Myometrial cell (primary cell): ENCODE measurements around a stretch of chr1.

- RAMPAGE, long total RNA = no peak
Measured at GRCh38 chr1:220818733-220819078, 32.0 kb downstream of the MTARC1 start.

DNA sequence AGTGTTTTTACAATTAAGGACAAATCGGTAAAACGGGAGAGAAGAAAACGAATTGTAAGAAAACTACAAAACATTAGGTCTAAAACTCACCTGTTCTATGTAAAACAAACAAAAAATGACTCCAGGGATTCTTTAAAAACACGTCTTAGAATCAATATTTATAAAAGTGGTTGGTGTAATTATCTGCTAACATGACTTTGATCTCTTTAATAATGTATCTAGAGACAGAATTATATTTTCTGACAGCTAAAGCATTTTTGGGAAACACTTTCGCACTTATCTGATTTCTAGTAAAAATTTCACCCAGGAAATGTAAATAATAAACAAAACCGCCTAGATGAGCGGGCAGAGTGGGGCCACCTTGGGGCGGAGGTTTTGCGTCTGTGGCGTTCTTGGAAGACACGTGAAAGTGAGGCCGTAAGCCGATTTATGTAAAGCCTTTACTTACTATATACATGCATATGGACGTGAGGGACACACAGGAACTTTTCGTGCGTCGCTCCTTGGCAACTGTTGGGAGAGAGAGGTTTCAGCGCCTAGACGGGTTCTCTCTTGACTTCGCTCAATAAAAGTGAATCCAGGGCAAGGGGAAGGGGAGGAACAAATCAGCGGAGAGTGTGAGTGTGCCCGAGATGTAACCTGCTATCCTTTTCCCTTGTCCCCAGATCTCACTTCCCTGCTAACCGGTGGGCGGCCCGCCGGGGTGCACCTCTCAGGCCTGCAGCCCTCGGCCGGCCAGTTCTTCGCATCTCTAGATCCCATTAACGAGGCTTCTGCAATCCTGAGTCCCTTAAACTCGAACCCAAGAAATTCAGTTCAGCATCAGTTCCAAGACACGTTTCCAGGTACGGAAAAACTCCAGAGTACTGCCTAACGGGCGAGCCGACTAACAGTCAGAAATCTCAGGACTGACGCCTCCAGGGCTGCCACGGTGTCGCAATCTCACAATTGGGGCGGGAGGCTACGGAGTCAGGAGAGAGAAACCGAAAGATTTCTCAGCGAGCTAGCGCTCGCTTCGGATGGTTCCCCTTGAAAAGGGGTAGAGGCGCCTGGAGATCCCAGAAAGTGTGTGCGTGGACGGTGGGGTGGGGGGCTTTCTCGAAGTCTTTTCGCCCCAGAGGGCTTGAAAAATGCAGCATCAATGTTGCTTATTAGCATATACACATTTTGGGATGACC lies 1.7 kb downstream of the HLX start:
- RAMPAGE, long total RNA = start-site peak on the plus strand centred at position 993 of the sequence, 30 bp wide, 10 and 12 reads in 2 replicates

DNA sequence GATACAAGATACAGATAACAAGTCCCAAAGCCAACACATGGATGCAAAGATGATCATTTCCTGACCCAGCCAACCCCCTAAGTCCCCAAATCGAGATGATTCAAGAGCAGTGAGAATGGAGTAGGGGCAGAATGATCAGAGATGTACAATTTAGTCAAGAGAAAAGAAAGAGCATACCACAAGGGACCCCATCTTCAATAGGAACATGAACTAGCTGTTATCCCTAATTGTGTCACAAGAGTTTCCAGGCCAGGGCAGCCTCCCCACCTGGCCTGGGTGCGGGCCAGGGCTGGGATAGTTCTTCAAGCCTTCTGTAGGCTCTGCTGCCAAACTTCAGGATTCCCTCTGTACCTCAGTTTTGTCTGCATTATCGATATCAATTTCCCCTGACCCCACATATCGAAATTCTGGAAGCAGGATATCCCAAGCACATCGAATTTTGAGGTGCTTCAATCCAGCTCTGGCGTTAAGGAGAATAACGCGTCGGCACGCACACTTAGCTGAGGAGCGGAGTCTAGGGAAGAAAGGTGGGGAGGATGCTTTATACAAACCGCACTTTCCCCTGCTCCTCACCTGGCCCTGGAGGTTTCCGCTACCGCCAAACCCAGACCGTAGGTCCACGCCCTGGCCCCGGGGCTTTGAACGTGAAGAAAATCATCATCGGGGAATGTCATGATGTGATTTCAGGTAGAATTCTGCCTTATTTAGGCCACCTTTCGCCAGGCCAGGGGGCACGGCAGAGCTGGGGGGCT lies 7.3 kb downstream of the HLX start:
- RAMPAGE, long total RNA = no peak

GRCh38 chr1:221068910-221069708 lies 189.9 kb downstream of the HLX start:
- RAMPAGE, long total RNA = no peak

GRCh38 chr1:221548945-221549517 lies 192.9 kb downstream of the DUSP10 start:
- RAMPAGE, long total RNA = no peak

- RAMPAGE, long total RNA = no peak
Measured at GRCh38 chr1:221740340-221740980, 1.4 kb downstream of the DUSP10 start.

DNA sequence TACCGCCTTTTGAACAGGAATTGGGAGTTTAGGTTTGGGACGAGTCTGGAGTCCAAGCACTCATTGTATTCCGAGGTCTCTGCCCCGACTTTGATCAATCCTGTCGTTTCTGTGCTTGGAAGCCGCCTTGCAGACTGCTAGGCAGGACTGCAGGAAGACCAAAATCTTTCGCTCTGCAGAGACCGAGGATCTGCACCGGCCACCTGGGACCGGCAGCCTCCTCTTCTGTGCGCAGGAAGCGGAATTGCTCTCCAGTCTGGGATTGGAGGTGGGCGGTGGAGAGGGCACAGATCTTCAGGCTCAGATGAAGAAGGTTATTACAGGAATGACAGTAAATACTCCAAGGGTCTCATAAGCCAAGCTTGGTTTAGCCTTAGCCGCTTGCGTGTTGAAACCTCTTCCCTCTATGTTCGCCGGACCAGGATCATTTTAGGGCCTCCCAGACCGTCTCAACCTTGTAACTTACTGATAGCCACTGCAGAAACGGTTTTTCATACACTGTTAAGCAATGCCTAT lies 995 bp downstream of the MIA3 start:
- RAMPAGE, long total RNA = no peak

DNA sequence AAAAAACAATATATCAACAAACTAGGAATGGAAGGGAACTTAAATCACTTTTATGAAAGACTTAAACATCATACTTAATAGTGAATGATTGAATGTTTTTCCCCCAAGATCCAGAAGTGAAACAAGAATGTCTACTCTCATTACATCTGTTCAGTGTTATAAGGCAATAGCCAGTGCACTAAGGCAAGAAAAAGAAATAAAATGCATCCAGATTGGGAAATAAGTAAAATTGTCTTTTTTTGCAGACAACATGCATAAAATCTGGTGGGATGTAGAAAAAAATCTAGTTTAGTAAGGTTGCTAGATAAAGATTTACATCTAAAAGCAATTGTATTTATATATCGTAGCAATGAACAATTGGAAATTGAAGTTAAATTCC lies 21.8 kb downstream of the MIA3 start:
- RAMPAGE, long total RNA = no peak

- RAMPAGE, long total RNA = no peak
Measured at GRCh38 chr1:222687447-222687876, 24.8 kb downstream of the AIDA start.

- RAMPAGE, long total RNA = no peak
Measured at GRCh38 chr1:222995261-222995984, 147.6 kb downstream of the TLR5 start.

DNA sequence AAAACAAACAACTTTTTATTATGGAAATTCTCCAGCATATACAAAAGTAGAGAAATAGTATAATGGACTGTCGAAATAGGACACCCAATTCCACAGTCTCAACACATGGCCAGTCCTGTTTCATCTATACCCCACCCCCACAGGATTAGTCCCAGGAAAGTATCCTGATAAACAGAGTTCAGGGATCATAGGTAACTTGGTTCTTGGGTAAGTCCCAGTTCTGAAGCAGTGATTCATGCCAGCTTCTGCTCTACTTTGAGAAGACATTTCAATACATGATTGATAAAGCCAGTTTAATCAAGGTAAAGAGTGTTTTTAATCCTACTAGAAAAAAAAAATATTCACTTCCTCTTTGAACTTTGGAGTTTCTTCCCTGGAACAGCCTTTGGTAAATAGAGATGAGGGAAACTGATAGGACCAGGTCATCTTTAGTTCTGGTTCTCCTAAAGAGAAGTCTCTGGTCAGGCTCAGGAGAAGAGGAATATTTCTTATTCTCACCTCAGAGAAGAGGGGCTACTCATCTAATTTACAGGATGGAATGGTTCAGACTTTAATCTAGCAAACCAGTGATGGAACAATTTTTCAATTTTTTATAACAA lies 142.4 kb downstream of the TLR5 start:
- RAMPAGE, long total RNA = no peak

GRCh38 chr1:223029533-223030309 lies 113.3 kb downstream of the TLR5 start:
- RAMPAGE, long total RNA = no peak

GRCh38 chr1:223288730-223289261 lies 75.2 kb downstream of the SUSD4 start:
- RAMPAGE, long total RNA = no peak

DNA sequence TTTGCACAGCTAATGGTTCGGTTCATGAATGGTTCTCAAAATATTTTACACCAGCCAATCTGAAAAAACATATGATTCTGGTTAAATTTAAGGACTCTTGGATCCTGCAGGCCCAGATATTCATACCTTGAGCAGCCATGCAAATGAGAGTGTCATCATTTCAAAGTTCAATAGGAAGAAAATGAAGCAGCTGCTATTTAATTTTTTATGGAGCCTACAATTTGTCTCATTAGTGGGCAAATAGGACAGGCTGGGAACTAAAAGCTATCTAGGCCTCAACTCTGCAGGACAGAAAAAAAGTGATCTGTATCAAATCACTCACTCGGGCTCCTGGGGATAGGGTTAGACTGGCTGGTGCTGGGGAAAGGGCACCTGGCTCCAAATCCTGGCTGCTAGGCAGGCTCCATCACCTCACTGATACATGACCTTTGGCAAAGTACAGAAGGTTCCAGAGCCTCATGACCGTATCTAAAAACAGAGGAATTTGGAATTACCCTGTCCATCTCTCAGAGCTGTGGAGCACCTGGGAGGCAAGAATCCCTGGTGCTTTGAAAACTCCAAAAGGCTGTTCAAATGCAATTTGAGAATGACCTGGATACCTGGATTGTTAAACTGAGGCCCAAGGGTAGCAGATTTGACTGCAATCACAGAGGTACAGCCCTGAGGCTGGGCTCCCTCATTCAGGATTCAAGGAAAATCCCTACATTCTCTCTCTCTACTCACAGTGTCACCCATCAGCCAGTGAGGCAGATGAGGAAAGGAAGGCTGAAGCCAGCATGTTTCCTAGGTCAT lies 51.7 kb downstream of the SUSD4 start:
- RAMPAGE, long total RNA = no peak

- RAMPAGE, long total RNA = no peak
Measured at GRCh38 chr1:223362877-223363874, 800 bp downstream of the SUSD4 start.

GRCh38 chr1:223400788-223401714 lies 7.8 kb downstream of the CCDC185 start:
- RAMPAGE, long total RNA = no peak

DNA sequence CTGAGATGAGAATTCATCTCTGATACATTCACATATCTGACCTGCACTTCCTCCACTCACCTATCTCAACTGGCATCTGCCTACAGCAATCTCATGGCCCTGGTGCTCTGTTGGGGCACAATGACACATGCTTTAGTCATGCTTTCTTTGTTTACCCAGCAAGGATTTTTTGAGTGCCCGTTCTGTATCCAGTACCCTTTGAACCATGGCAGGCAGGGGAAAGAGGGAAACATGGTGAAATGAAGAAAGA lies 10.3 kb downstream of the CAPN8 start:
- RAMPAGE, long total RNA = no peak

- RAMPAGE, long total RNA = no peak
Measured at GRCh38 chr1:223732882-223733721, 20.8 kb downstream of the CAPN2 start.

GRCh38 chr1:223834686-223835471 lies 10.9 kb downstream of the TP53BP2 start:
- RAMPAGE, long total RNA = no peak

DNA sequence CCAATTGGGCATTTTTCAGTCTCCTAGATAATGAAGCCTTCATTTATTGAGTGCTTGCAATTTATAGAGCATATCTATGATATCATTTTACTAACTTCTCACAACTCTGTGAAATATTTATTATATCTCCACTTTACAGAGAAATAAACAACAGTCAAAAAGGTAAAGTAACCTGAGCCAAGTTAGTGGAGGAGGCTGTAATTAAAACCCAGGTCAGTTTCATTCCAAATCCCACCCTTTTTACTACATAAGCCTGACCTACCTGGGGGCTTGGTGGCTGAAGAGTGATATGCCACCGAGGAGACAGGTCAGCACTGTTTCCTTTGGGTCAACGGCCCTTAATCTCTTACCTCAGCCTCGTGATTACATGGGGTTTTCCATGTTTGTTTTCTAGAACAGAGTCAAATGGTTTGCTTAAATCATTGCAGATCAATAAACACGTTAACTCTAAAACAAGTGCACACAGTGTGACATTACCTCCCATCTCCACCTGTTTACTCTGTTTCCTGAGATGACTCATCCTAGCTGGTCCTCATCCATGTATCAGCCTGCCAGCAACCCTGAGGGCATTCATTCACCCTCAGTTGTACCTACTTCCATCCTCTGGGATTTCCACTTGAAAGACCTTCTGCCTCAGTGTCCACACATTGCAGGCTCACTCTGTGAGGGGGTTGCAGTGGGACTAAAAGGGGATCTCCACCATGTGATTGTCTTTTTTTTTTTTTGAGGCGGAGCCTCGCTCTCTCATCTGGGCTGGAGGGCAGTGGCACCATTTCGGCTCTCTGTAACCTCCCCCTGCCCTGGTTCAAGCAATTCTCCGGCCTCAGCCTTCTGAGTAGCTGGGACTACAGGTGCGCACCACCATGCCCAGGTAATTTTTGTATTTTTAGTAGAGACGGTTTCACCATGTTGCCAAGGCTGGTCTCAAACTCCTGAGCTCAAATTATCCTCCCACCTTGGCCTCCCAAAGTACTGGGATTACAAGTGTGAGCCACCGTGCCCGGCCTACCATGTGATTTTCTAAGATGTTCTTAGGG lies 40.9 kb upstream of the TP53BP2 start:
- RAMPAGE, long total RNA = no peak